Fallopian tube (tissue), 1 donor: ENCODE measurements around a stretch of chr18.

GRCh38 chr18:22388884-22389270 lies 28.8 kb downstream of the CTAGE1 start:
- PRO-cap, result no peak

GRCh38 chr18:22503677-22504247 lies 86.0 kb upstream of the CTAGE1 start:
- PRO-cap, result no peak

DNA sequence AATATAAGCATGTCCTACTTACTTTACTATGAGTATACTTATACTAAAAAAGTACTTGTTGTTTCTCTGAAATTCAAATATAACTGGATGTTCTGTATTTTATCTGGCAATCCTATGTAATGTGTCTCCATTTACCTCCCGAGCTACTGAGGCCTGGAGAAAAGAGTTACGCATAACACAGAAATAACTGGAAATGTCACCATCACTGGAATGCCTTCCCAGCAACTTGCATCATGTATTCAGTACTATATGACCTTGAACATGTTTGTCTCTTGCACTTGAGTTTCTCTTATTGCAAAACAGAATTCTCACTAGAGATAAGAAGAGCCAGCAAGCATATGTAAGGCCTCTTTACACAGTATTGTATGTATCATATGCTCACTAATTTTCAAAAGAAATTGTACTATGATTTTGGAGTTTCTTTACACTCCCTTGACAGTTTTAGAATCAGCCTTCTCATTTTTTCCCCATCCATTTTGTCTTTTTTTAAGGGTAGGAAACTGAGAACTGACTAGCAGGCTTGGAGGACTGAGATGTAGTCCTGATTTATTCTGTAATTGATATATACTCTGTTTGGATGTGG lies 99.7 kb upstream of the CTAGE1 start:
- PRO-cap, result no peak

- PRO-cap, result no peak
Observed at GRCh38 chr18:22542159-22542680, 124.5 kb upstream of the CTAGE1 start.

GRCh38 chr18:22710789-22711810 lies 222.0 kb upstream of the RBBP8 start:
- PRO-cap, result bidirectional peak, plus-strand start at chr18:22711298, minus-strand start at chr18:22711203

DNA sequence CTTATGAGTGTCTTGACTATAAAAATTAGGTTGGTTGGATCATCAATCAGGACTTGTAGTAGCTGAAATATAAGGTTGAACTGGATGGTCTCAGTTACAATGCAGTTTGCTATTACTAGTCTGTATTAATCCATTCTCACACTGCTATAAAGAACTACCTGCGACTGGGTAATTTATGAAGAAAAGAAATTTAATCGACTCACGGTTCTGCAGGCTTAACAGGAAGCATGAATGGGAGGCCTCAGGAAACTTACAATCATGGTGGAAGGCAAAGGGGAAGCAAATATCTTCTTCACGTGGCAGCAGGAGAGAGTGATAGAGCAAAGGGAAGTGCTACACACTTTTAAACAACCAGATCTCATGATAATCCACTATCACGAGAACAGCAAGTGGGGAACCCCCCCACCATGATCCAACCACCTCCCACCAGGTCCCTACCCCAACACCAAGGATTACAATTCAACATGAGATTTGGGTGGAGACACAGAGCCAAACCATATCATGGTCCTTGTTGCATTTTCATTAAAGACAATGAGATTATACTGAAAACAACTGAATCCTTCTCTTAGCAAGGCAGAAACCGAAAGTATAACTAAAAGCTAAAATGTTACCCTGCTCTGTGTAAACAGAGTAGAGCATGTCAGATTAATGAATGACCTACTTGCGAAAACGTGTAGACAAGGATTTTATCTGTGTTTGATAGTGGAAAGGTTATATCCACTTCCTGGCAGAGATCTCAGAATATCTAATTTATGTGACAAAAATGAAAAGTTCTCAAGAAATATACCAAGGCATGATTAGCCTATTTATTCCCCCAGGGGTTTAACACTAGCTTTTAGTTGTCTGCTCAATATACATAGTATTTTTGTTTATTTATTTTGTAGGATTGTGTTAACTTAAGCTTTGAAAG lies 60.1 kb upstream of the RBBP8 start:
- PRO-cap, result no peak

DNA sequence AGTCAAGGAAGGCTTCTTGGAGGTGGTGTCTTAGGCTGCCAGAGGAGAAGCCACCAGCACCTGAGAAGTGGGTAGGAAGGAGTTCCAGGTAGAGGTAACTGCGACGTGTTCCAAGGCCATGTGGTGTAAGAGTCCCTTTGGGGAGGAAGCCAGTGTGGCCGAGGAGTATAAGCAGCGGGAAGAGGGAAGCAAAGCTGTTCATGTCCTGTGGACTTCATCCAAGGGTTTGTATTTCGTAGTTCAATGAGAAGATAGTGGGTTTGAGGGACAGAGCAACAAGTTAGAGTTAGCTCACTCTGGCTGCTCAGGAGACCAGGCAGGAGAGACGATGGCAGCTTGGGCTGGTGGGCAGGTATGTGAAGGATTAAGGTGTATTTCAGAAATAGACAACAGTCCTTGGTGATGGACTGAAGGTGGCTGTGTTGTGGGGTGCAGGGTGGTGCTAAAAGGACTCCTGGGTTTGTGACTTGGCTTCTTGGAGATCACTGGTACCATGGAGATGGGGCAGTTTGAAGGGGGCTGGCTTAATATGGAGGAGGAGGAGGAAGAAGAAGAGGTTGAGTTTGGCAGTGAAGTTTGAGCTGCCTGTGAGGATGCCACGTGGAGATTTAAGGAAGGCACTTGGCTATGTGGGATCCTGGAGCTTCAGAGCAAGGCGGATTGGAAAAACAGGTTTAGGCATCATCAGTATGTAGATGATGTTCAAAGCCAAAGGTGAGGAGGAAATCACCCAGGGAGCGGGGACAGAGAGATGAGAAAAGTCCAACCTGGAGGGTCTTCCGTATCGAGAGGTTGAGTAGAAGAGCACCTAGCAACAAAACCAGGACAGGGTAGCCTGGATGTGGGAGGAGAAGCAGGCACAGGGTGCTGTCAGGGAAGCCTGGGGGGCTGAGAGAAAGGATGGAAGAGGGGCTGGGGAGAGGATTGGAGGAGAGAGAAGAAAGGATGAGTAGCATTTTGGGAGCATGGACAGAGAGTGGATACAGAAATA lies 27.7 kb downstream of the CABLES1 start:
- PRO-cap, result no peak

GRCh38 chr18:23189825-23190195 lies 54.5 kb downstream of the CABLES1 start:
- PRO-cap, result no peak

GRCh38 chr18:23466298-23466854 lies 13.3 kb downstream of the RIOK3 start:
- PRO-cap, result no peak

DNA sequence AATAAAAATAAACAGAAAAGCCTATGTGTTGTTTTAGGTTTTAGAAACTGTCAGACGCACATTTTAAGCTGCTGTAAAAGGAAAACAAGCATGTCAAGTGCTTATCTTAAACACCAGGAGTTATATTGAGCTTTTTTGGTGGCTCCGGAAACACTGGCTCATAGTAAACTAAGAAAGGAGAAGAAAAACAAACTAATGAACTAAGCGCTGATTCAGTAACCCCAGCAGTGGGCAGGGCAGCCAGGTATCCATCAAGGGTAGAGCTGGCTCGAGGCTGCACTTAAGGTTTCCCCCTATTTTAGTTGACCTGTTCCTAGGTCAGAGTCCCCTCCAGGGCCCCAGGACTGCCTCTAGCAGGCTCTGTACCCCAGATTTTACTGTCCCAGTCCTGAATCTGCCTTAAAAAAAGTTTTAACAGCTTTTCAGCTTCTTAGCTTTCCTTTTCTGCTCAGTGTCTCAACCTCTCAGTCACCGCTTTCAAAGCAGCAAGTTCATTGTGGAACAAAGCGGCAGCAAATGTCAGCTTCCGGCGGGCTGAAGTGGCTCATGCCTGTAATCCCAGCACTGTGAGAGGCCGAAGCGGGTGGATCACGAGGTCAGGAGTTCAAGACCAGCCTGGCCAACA lies 15.3 kb upstream of the RMC1 start:
- PRO-cap, result no peak

DNA sequence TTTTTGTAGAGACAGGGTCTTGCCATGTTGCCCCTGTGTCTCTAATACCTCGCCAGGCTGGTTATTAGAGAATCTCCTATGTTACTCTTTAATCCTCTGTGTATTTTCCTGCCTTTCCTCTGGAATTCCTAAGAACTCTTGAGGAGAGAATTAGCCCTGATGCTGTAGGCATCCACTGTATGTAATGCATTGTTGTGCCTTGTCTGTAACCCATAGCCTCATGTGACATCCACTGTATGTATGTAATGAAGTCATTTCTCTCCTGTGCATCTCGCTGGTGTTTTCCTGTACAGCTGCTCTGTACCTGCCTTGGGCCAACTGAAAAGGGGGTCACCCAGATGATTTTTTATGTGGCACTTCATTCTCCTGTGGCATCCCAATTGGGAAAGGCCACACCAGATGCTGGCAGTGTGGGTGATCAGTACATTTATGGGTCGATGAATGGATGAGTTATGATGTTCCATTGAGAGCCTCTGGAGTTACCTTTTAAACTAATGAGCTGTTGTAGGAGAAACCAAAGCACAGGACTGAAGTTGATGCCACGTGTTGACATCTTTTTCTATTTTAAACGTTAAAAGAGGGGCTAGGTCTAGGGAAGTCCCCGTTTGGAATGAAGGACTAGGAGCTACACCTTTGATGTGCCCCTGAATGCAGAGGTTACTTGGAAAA lies 22.6 kb downstream of the RMC1 start:
- PRO-cap, result no peak

GRCh38 chr18:23825978-23826699 lies 136.9 kb downstream of the LAMA3 start:
- PRO-cap, result no peak

DNA sequence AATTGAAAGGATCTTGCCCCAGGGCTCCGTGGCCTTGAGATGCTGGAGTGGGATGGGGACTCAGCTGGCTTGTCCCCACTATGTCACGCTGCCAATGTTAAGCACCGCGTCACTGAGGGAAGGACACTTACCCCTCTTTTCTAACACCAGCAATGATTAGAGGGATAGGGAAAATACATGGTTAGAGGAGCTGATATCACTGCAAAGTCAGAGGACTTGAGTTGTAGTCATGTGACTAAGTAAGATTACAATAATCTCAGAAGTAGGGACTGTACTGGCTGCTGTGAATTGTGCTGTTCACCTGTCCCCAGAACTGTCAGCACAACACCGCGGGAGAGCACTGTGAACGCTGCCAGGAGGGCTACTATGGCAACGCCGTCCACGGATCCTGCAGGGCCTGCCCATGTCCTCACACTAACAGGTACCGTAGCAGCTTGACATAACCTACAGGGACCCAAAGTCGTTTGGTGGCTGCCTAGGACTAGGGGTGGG lies 132.9 kb upstream of the TTC39C start:
- PRO-cap, result bidirectional peak, plus-strand start at position 412 of the sequence, minus-strand start at position 315 of the sequence

DNA sequence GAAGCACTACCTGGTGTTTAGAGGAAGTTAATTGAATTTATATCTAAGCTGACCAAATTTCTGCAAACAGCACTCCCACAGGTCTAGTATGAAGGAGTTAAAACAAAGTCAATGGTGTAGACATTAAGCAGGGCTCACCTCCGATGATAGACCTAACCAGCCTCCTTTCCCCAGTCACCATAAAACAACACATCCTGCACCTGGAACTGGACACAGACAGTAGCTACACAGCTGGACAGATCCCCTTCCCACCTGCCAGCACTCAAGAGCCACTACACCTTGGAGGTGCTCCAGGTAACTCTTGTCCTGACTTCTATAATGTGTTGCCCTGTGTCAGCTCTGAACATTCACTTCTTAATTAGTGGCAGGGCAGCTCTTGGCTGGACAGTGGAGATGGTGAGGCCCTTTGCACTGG lies 61.7 kb upstream of the TTC39C start:
- PRO-cap, result no peak

DNA sequence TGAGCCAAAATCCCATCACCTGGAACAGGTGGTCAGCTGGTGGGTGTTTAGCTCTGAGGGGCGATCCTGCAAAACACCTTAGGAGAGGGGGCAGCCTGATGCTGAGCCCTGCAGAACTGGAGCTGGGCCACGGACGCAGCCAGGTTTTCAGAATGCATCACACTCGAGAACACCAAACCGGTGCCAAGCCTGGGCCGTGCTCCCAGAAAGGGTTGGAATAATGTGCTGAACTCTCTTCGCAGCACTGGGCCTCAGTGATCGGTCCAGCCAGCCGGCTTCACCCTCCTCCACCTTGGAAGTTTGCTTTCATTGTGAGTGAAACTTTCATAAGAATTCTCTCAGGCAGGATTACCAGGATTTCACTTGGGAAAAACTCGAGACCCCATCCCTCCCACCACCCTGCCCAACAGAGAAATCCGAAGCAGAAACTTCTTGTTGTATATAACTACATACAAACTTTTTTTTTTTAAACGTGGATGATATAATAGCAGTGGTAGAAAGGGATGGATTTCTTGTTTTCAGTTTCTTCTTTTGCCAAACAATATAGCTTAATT lies 56.4 kb upstream of the TTC39C start:
- PRO-cap, result no peak

- PRO-cap, result no peak
Observed at GRCh38 chr18:23992516-23993034, 22.0 kb upstream of the TTC39C start.

GRCh38 chr18:24050945-24051519 lies 36.5 kb downstream of the TTC39C start:
- PRO-cap, result no peak

- PRO-cap, result unidirectional peak, minus-strand start at chr18:24076549
Observed at GRCh38 chr18:24076212-24076827, 61.8 kb downstream of the TTC39C start.

GRCh38 chr18:24270733-24271107 lies 126.9 kb downstream of the OSBPL1A start:
- PRO-cap, result no peak

- PRO-cap, result no peak
Observed at GRCh38 chr18:24274854-24275612, 122.6 kb downstream of the OSBPL1A start.